A549 (cell line): ENCODE results near the genes SCRN1, MTURN, LSM5 and KBTBD2.

DNA sequence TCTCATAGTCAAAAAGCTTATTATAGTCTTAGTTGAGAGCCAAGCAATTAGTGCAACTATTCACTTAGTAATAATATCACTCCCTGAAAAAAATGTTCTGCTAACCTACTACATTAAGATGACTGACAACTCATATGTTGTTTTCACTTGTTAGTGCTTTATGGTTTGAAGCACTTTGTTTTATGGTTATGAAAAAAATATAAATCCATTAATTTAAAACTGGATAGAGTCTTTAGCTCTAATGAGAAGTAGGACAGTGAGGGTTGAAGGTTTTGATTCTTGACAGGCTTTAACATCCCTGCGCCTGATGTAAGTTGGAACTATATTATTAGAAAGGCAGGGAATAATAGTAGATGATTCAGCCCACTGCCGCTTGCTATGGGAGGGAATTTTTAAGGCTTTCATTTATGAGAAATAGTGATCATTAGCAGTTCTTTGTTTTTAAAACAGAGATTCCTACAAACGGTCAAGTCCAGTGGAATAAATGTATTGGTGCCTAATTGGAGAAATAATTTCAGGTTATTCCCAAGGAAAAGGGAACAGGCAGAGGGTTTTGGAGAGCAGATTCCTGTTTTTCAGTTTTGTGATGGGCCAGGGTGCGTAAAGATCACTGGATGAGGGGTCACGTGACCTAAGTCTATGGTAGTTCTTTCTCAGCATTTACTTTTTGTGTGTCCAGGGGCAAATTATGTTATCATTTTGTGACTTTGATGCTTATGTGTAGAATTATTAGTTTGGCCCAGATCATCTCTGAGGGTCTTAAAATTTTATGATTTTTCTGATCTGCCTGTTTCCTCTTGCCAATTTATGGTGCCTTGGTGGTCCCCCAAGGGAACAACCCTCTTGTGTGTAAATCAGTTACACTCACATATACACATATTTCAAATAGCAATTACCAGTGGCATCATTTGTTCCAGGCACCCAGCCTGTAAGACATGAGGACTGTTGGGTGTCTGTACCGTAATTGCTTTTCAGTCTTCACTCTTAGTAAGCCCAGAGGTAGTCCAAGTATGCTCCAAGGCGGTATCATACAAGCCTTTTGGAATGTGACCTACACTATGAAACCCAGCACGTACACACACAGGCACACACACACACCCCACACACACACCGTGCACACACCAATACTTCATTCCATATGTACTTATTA, 15.1 kb downstream of the CHN2 start:
- PRO-cap = no peak
CAGE:
- cytosol, long polyA plus RNA = no peak
- long polyA plus RNA = no peak
- nucleus, long polyA plus RNA = no peak

GRCh38 chr7:29284663-29285259, 90.2 kb downstream of the CHN2 start:
- PRO-cap = no peak
CAGE:
- cytosol, long polyA plus RNA = no peak
- long polyA plus RNA = no peak
- nucleus, long polyA plus RNA = no peak

- PRO-cap = no peak
CAGE:
- cytosol, long polyA plus RNA = no peak
- long polyA plus RNA = no peak
- nucleus, long polyA plus RNA = no peak
Measured at GRCh38 chr7:29304632-29305404, 110.2 kb downstream of the CHN2 start.

- PRO-cap = no peak
CAGE:
- cytosol, long polyA plus RNA = no peak
- long polyA plus RNA = no peak
- nucleus, long polyA plus RNA = no peak
Measured at GRCh38 chr7:29609037-29610015, 45.7 kb downstream of the PRR15 start.

GRCh38 chr7:29806593-29807316, 447 bp downstream of the WIPF3 start:
- PRO-cap = no peak
CAGE:
- cytosol, long polyA plus RNA = no peak
- long polyA plus RNA = no peak
- nucleus, long polyA plus RNA = no peak

DNA sequence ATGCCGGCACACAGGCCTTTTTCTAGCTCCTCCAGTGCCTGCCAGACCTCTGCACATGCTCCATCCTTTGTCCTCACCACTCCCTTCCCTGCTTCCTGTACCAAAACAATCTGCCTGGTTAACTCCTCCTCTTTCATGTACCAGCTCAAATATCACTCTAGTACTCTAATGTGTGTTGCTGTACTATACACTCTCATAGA, 19.4 kb downstream of the SCRN1 start:
- PRO-cap = no peak
CAGE:
- cytosol, long polyA plus RNA = no peak
- long polyA plus RNA = no peak
- nucleus, long polyA plus RNA = no peak

DNA sequence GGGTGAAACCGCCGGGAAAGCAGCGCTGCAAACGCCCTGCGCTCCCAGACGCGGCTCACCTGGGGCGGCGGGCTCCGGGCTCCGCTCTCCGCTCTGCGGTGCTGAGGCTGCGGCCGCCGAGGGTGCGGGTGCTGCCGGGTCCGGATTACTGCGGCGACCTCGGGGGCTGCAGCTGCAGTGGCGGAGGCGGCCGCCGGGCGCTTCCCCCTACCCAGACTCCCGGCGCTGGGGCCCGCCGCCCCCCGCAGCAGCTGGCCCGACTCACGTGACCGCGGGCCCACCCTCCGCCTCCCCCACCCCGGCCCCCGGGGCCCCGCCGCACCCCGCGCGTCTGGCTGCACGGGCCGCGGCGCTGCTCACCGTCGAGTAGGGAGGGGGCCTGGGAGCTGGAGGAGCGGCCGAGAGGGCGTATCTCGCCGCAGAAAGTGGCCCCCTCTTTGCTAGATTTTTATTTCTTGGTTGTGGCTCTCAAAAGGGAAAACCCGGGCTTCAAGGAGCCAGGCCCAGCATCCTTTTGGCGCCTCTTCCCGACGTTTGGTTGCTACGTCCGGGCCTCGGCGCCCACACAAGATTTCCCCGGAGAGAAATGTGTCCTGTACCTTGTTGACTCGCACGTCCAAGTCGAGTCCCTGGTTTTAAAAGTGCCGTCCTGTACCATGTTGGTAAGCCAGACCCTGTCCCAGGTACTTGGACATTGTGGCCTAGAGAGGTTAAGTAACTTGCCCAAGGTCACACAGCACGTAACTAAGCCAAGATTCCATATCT, at the start of gene SCRN1:
TSS of gene SCRN1 (minus strand) at position 219 of the 765 bp plus-strand sequence.
- PRO-cap = no peak
CAGE:
- cytosol, long polyA plus RNA = no peak
- long polyA plus RNA = start-site peak on the minus strand centred at position 213 of the sequence, 74 bp wide, 90 and 266 reads in 2 replicates
- nucleus, long polyA plus RNA = start-site peak on the minus strand centred at position 211 of the sequence, 78 bp wide, 76 and 265 reads in 2 replicates

DNA sequence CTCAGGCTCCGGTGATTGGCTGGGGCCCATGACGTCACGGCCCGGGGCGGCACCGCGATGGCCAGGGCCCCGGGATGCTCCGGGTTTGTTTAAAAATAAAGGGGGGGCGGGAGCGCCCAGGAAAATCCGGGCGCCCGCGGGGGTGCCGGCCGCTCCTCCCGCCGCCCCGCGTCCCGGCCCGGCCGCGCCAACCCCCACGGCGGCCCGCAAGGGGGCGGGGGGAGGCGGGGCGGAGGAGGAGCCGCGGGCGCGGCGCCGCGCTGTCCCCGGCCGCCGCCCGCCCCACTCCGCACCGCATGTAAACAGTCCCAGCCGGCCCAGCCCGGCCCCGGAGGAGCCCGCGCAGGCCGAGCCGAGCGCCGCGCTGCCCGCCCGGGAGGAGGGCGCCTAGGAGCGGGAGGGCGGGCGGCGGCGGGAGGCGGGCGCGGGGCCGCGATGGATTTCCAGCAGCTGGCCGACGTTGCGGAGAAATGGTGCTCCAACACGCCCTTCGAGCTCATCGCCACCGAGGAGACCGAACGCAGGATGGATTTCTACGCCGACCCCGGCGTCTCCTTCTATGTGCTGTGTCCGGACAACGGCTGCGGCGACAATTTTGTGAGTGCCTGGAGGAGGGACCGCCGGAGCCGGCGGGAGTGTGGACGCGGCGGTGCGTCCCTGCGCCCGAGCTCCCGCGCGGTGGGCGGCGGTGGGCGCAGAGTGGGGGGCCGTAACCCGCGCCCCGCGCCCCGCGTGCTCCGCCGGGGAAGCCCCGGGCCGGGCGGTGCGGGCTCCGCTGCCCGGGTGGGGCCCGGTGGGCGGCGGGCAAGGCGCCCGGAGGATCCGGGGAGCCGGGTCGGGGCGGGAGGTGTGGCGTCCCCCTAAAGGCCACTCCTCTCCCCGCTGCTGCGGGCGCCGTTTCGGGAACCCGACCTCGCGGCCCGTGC, at the start of gene MTURN:
TSS of gene MTURN (plus strand) at position 285 of the 926 bp plus-strand sequence.
- PRO-cap = no peak
CAGE:
- cytosol, long polyA plus RNA = no peak
- long polyA plus RNA = no peak
- nucleus, long polyA plus RNA = no peak

- PRO-cap = no peak
CAGE:
- cytosol, long polyA plus RNA = no peak
- long polyA plus RNA = no peak
- nucleus, long polyA plus RNA = no peak
Measured at GRCh38 chr7:30175057-30175528, 40.3 kb downstream of the MTURN start.

GRCh38 chr7:30292138-30292637, 7.8 kb downstream of the ZNRF2 start:
- PRO-cap = no peak
CAGE:
- cytosol, long polyA plus RNA = no peak
- long polyA plus RNA = no peak
- nucleus, long polyA plus RNA = no peak

DNA sequence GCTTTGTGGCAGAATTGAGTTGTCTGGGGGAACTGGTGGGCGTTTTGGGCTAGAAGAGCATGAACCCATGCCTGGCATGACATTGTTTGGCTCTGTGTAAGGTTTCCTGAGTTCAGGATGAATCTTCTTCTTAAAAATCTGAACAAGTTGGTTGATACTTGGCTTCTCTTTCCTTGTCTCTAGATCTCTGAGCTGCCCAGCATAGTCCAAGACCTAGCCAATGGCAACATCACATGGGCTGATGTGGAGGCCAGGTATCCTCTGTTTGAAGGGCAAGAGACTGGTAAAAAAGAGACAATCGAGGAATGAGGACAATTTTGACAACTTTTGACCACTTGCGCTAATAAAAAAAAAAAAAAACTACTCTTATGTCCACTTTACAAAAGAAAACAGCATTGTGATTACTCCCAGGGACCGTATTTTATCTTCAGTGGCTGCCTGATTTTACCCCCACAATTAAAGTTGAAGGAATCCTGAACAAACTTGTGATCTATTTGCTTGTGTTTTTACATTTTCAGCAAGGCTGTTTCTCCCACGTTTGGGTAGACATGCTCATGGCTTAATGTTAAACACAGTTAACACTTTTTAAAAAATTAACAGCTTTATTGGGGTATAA, 39.0 kb downstream of the GARS1 start:
- PRO-cap = no peak
CAGE:
- cytosol, long polyA plus RNA = no peak
- long polyA plus RNA = no peak
- nucleus, long polyA plus RNA = no peak

DNA sequence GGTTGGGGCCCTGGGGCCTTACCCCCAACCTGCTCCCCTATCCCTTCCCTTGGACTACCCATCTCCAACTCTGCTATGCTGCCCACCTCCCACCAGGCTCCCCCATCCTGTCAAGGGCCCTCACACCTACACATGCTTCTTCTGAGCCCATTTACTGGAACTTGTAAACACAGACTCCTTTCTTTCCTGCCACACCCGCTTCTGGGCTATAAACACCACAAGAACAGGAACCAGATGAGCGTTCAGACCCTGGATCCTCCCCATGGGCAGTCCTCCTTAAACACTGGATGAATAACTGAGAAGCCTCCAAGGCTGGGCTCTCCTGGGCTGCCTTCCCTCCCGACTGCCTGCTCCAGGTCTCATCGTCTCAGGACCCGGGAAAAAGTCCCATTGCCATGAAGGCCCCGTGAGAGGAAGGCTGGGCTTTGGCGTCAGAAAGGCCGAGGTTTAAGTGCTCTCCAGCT, 15.5 kb upstream of the CRHR2 start:
- PRO-cap = no peak
CAGE:
- cytosol, long polyA plus RNA = no peak
- long polyA plus RNA = no peak
- nucleus, long polyA plus RNA = no peak

- PRO-cap = no peak
CAGE:
- cytosol, long polyA plus RNA = no peak
- long polyA plus RNA = no peak
- nucleus, long polyA plus RNA = no peak
Measured at GRCh38 chr7:30771594-30772349, 555 bp downstream of the MINDY4 start.

DNA sequence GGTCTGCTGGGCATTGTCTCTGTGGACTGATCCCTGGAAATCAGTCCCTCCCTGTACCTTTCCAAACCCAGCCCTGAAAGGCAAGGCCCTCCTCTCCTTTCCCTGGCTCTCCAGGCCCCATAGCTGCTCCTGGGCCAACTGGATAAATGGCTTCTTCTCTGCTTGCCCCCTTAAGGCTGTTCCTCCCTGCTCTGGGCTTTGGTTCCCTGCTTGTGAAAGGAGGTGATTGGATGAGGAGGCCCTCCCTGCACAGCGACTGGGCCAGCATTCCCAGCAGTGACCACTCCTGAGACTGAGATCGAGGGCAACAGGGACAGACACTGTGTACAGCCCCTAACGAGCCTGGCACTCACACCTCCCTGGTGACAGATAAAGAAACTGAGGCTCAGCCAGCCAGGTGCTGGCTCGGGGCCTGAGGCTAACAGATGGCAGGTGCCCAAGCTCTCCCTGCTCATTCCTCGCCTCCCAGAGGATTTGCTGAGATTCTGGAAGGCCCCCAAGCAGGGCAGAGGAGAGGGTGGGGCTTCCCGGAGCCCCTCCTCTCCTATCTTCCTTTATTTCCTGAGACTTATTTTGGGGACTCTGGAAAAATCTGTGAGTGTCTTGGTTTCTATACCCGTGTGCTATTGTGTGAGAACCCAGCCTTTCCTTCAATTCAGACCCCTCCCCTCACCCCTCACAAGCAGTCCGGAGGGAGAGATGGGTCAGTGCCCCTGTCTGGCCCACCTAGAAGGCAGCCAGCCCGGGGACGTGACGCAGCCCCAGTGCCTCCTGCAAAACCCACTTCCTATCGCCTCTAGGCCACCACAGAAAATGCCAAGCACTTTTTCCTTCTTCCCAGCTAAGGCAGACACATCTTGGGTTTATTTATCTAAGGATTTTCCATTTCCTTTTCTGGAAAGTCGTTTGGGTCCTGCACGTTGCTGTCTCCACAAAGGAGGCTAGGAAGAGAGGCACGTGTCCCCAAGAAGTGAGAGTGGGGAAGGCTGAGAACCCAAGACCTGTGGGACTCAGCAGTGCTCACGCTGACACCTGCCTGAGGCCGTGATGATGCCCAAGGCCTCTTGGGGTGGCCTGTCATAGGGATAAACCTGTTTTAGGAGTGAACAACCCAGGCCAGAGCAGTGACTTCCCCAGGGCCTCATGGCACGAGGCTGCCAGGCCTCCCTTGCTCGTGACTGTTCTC, 11.8 kb upstream of the AQP1 start:
- PRO-cap = no peak
CAGE:
- cytosol, long polyA plus RNA = no peak
- long polyA plus RNA = no peak
- nucleus, long polyA plus RNA = no peak

DNA sequence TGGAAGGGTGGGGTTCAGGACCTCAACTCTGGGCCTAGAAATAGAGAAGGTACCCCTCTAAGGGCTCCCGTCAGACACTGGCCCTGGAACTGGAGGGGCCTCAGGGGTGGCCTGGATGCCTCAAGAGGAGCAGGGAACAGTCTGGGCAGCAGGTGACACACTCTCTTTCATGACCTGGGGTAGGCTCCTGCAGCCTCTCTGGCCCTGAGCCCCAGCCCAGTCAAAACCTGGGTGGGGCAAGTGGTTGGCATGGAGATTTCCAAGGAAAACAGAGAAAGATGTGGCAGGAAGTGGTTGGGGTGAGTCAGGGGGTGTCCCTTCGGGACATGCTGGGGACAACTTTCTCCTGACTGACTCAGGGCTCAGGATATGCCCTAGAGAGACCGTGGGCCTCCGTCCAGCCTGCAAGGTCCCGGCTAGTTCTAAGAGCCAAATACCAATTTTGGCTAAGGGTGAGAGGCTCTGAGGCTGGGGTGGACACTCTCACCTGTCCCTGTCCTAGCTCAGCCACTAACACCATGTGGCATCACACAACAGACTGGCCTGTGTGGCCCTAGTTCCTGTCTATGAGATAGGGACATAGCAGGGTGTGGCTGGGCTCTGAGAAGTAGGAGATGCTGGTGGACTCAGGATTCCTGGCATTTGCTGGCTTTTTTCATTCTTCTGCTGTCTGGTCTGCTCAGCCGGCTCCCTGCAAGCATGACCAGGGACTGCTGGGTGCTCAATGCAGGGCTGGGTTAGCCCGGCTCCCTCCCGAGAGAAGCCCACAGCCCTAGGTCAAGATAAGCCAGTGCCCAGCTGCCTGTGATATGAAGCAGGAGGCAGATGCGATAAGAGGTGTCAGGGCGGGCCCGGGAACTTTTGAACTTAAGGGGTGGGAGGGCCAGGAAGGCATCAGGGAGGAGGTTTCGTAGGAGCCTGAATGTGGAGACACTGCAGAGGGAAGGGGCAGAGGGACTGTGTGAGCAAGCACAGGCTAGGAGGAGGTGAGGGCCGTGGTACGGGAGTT, 3.2 kb downstream of the AQP1 start:
- PRO-cap = no peak
CAGE:
- cytosol, long polyA plus RNA = no peak
- long polyA plus RNA = no peak
- nucleus, long polyA plus RNA = no peak

DNA sequence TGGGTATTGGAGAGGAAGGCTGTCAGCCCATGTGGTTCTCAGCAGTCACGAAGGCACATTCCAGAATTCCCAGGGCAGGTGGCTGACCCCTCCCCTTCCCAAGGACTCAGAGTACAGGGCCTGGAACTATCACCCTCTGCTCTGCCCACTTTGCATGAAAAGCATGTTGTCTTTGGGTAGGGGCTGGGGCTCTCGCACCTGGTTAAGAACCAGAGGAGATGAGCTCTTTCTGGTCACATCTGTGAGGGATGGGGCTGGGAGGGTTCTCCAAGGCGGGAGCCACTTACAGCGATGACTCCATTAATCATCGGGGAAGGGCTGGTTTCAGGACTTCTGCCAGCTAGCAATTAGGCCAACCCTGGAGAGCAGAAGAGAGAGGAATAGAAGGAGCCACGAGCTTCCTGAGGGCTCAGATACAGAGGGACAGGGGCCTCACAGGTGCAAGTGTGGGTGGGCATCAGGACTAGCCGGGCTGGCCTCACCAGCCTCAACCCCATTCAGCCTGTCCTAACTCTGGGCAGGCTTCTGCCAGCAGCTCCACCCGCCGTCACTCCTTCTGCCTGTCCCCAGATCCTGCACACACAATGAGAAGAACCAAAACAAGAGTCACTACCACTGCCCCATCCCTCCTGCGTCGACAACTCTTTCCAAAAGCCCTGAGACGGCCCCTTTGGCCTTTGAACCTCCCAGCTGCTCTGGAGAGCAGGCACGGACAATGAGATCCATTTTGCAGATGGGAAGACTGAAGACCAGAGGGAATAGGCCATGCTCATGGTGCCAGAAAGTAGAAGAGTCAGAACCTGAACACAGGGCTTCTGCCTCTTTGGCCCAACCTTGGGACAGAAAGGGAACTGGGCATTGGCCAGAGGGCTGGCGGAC, 8.5 kb downstream of the AQP1 start:
- PRO-cap = no peak
CAGE:
- cytosol, long polyA plus RNA = no peak
- long polyA plus RNA = no peak
- nucleus, long polyA plus RNA = no peak

- PRO-cap = bidirectional peak, plus-strand start at chr7:32490479, minus-strand start at chr7:32490380
CAGE:
- cytosol, long polyA plus RNA = no peak
- long polyA plus RNA = start-site peak on the minus strand at chr7:32490369-32490395, 190 and 104 reads in 2 replicates
- nucleus, long polyA plus RNA = no peak
Measured at GRCh38 chr7:32489849-32490850, at the start of gene LSM5. Gene LSM5 (minus strand): TSS chr7:32490380.

DNA sequence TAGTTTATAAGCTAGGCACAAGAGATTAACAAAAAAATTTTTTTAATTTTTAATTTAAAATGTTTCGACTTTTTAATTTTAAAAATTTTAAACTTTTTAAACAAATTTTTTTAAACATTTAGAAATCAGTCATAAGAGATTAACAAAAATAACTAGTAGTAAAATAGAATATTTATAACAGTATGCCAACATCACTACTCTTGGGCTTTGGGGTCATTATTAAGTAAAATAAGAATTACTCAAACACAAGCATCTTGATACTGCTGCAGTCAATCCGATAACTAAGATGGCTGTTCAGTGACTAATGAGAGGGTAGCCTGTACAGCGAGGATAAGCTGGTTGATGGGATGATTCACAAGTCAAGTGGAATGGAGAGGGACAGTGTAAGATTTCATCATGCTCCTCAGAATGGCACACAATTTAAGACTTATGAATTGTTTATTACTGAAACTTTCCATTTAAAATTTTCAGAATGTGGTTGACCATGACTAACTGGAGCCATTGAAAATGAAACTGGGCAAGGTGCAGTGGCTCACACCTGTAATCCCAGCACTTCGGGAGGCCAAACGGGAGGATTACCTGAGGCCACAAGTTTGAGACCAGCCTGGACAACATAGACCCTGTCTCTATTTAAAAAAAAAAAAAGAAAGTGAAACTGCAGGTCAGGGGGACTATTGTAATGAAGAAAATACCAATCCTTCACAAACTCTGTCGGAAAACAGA, 11.0 kb downstream of the AVL9 start:
- PRO-cap = no peak
CAGE:
- cytosol, long polyA plus RNA = no peak
- long polyA plus RNA = no peak
- nucleus, long polyA plus RNA = no peak

DNA sequence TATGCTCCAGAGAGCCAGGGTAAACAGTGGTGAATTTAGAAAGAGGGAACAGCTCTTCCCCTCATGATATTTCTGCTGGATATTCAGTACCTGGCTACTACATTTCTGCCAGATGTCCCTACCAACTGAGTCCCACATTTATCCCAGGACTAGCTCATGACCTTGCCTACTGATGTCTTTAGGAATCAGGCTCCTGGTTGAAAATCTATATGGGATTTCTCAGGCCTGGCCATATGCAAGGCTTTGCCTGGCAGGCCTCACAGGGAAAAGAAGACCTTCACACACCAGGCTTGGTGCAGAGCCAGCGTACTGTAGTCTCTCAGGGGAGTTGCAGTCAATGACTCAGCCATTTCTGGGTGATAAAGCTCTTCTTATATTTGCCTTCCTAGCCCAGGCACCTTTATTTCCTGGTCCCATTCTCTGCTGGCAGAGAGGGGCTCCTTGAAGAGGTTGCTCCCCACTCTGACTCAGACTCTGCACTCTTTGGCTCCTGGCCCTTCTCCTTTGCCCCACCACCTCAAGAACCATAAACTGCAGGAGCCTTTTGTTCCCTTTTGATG, 173.8 kb downstream of the AVL9 start:
- PRO-cap = no peak
CAGE:
- cytosol, long polyA plus RNA = no peak
- long polyA plus RNA = no peak
- nucleus, long polyA plus RNA = no peak

- PRO-cap = bidirectional peak, plus-strand start at chr7:32891746, minus-strand start at chr7:32891759
CAGE:
- cytosol, long polyA plus RNA = no peak
- long polyA plus RNA = start-site peak on the minus strand at chr7:32891542-32891694, 1,388 and 1,124 reads in 2 replicates
- nucleus, long polyA plus RNA = no peak
Measured at GRCh38 chr7:32890838-32891807, at the start of gene KBTBD2. Gene KBTBD2 (minus strand): TSS chr7:32891760.